BE2C (cell line): Measurements from ENCODE around the gene CDK1.

- RRBS, result under 1% methylated on average over 25 of the region's 28 CpGs
Measured at GRCh38 chr10:59177077-59177425, 608 bp downstream of the PHYHIPL start.

- RRBS, result no CpG with 5 or more reads among the region's 2 CpGs
Measured at GRCh38 chr10:59361613-59362050, 717 bp downstream of the FAM13C start.

GRCh38 chr10:59388039-59388392 is 25.7 kb upstream of the FAM13C start:
- RRBS, result no CpG with 5 or more reads among the region's 1 CpG

DNA sequence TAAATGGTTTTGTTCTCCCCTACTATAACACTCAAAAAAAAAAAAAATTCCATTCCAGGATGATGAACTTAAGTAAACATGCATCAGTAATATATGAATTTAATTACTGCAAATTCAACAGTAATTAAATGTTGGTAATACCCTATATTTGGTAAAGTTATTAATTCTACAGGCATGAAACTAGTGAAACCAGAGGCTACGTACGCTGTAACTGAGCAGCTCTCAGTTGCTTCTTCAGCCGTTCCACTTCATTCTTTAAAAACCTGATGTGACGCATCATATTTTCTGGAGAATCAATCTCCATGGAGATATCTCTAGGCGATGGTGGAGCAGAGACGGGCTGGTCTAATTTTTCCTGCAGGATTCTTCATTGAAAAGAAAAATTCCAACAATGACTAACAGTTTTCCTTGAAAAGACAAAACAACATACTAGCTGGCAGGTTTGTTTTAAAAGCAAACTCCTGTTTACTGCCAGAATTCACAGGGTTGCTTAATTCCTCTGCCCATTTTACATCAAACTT is 59.2 kb upstream of the MRLN start:
- RRBS, result no CpG with 5 or more reads among the region's 6 CpGs

GRCh38 chr10:59872773-59873551 is 33.4 kb downstream of the CCDC6 start:
- RRBS, result no CpG with 5 or more reads among the region's 8 CpGs

DNA sequence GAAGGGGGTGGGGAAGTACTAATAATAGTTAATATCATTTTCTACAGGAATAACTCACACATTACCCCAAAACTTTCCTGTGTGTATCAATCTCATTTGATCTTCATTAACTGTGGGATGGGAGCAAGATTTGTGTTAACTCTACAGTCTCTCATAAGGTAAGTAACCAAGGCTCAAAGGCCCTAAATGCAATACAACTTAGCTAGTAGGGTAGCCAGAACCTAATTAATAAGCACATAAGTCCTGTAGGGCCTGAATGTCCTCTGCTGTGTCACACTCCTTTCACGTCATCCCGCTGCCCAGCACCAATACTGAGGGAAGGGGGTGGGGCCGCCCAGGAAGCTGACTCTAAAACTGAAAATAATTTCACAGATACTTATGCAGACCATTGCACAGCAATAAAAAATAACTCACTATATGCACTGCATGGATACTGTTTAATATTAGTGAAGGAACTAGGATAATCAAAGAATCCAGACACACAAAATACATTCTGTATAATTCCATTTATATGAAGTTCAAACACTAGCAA is 13.7 kb downstream of the CCDC6 start:
- RRBS, result no CpG with 5 or more reads among the region's 3 CpGs

- RRBS, result 2% methylated on average over 7 of the region's 11 CpGs
Measured at GRCh38 chr10:59905926-59906088, 549 bp downstream of the CCDC6 start.

- RRBS, result no CpG with 5 or more reads among the region's 2 CpGs
Measured at GRCh38 chr10:60144799-60145371, 238.5 kb upstream of the CCDC6 start.

- RRBS, result no CpG with 5 or more reads among the region's 6 CpGs
Measured at GRCh38 chr10:60298233-60298986, 91.3 kb downstream of the ANK3 start.

GRCh38 chr10:60426054-60426830 is 36.6 kb upstream of the ANK3 start:
- RRBS, result no CpG with 5 or more reads among the region's 4 CpGs

- RRBS, result no CpG with 5 or more reads among the region's 8 CpGs
Measured at GRCh38 chr10:60661620-60662174, 116.6 kb upstream of the CDK1 start.

GRCh38 chr10:60731116-60731921 is 47.0 kb upstream of the CDK1 start:
- RRBS, result no CpG with 5 or more reads among the region's 3 CpGs

GRCh38 chr10:60778042-60779315 is at the start of gene CDK1:
TSS of gene CDK1 (plus strand) at chr10:60778478.
- RRBS, result under 1% methylated on average over 10 of the region's 72 CpGs

GRCh38 chr10:60906325-60906759 is 37.6 kb downstream of the RHOBTB1 start:
- RRBS, result no CpG with 5 or more reads among the region's 3 CpGs

DNA sequence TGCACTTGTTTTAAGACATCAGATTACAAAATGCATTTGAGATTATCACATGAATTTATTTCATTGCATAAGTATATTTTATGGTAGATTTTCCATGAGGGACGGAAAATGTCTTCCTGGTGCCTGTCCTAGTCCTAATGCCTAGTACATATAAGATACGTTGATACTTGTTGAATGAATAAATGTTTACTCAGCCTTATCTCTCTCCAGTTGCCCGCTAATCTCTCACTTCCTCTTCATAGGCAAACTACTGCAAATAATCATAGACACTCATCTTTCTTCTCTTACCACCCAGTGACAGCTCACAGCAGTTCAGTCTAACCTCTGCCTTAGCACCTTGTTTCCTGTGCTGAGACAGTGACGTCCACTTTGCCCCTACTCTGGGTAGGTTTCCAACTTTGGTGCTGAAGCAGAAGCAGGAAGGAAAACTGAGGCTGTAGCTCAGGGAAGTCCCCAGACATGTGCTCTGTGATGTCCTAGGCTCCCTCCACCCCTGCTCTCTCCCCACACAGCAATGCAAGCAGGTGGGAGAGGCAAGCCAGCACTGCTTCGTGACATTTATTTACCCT is 45.4 kb upstream of the RHOBTB1 start:
- RRBS, result no CpG with 5 or more reads among the region's 5 CpGs

DNA sequence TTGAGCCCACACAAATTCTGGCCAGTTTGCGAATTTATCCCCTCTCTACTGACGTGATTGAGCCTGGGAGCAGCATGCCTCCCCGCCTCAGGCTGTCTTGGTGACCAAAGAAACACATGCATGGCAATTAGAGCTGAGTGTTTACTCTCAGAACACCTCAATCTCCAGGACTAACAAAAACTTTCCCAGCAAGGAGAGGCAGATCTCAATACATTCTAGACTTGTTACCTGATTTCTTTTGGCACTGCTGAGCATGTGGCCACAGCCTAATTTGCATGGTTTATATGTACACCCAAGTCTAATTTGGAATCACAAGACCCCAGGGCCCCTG is 122.5 kb downstream of the TMEM26 start:
- RRBS, result no CpG with 5 or more reads among the region's 3 CpGs

- RRBS, result no CpG with 5 or more reads among the region's 5 CpGs
Measured at GRCh38 chr10:61752765-61753232, 90.1 kb downstream of the CABCOCO1 start.

- RRBS, result no CpG with 5 or more reads among the region's 4 CpGs
Measured at GRCh38 chr10:61986585-61987118, 85.2 kb downstream of the ARID5B start.

GRCh38 chr10:61993634-61994084 is 92.2 kb downstream of the ARID5B start:
- RRBS, result no CpG with 5 or more reads among the region's 4 CpGs

GRCh38 chr10:62050682-62051643 is 149.5 kb downstream of the ARID5B start:
- RRBS, result no CpG with 5 or more reads among the region's 12 CpGs